Parietal lobe (tissue), 2 donors: ENCODE measurements around a stretch of chr7.

GRCh38 chr7:66556981-66557706 is 71.5 kb upstream of the KCTD7 start:
- RAMPAGE, long total RNA, result no peak

GRCh38 chr7:66619580-66619928 is 9.1 kb upstream of the KCTD7 start:
- RAMPAGE, long total RNA, result no peak

- RAMPAGE, long total RNA, result no peak
These were observed 26.1 kb downstream of the KCTD7 start for GRCh38 chr7:66654327-66655667.

GRCh38 chr7:66698350-66699127 is 42.0 kb upstream of the RABGEF1 start:
- RAMPAGE, long total RNA, result no peak

- RAMPAGE, long total RNA, result no peak
These were observed 8.4 kb upstream of the RABGEF1 start for GRCh38 chr7:66732106-66732460.

DNA sequence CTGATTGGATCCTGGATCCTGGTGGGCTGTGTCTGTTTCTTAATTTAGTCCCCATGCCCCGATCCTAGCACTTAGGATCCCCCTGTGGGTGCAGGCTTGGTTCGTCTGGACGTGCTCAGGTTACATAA is 20.1 kb downstream of the SBDS start:
- RAMPAGE, long total RNA, result no peak

DNA sequence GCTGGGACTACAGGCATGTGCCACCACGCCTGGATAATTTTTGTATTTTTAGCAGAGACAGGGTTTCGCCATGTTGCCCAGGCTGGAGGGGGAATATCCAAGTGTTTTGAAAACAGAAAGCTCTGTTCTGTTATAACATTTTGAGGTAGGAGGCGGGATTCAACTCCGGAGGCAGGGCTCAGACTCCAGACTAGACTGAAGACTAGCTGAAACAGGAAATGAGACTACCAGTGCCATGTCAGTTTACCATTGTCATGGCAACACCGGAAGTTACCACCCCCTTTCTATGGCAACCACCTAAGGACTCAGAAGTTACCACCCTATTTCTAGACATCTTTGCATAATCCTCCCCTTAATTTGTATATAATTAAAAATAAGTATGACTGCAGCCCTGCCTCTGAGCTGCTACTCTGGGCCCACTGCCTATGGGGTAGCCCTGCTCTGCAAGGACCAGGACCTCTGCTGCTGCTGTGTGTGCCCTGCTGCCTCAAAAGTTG is 1069.0 kb upstream of the AUTS2 start:
- RAMPAGE, long total RNA, result no peak

- RAMPAGE, long total RNA, result no peak
These were observed 95.9 kb upstream of the AUTS2 start for GRCh38 chr7:69502463-69502750.

GRCh38 chr7:69678492-69678952 is 80.2 kb downstream of the AUTS2 start:
- RAMPAGE, long total RNA, result no peak

DNA sequence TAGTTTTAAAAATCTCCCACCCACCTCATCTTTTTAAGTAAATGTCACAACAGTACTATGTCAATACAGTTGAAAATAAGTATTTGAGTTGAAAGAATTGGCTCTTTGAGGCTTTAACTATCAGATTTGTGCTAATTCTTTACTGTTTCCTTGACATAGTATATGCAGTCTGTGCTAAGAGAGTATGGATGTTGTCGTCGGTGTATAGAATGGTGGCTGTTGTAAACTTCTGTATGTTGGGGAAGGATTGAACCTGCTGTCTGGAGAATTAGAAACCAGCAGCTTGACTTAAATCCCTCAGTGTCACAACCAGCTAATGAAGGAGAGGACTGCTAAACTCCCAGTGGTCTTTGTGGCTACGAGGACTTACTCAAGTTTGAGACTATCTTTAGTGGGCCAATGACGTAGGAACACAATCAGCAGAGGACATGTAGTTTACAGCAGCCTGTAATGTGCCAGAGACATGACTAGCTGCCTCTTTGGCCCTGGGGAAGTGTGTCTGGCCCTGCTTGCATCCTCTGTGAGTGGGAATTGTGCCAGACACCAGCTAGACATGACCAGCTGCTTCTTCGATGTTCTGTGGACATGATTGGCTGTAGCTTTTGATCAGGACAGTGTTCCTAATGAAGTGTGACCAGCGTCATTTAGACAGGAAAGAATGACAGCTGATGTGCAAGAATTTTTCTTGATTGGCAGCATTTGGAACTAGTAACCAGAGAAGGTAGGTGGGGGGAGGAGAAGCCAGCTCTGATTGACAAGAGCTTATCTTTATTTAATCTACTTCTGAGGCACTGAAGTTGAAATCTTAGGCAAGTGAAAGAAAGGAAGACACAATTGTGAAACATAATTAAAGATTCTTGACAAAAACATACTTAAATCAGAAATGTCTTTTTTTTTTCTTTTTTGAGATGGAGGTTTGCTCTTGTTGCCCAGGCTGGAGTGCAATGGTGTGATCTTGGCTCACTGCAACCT is 141.6 kb downstream of the AUTS2 start:
- RAMPAGE, long total RNA, result no peak

DNA sequence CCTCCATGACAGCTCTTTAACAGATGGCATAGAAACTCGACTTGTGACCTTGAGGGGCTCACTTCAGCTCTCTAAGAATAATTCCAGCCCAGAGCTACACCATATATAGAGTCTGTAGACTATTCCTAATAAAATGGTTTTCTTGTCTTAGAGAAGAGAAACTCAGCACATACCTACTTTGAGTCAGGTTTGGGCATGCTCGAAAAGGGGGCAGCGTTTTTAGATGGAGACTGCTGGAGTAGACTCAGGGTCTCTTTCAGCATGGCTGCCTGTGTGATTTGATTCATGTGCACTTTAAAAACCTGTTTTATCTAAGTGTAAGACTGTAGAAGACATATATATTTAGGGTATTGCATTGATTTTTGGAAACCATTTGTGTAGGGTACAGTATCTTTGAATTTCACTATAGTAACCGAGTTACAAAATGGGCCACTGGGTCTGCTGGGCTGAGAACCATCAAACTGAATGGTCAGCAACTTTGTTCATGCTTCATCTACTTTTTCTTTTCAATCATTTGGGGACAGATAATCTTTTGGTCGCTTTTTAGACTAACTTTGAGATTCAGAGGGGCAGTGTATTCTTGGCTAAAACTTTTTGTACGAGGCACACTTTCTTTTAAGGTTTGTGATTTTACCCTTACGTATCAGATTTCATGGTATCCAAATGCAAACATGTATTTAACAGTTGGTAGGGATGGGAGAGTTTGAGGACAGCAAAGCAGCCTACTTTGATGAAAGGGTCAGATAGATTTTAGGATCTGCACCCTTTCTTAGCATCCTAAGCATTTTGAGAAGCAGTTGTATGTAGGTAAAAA is 346.1 kb downstream of the AUTS2 start:
- RAMPAGE, long total RNA, result no peak

- RAMPAGE, long total RNA, result no peak
These were observed 634.5 kb upstream of the GALNT17 start for GRCh38 chr7:70497396-70497931.

DNA sequence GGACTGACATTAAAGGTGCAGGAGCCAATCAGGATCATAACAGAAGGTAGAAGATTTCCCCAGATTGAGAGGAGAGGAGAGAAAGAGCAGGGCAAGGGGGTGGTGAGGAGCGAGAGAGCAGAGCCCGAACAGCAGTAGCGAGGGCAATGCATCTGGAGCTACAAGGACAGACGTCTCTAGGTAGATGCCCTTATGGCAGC is 625.9 kb upstream of the GALNT17 start:
- RAMPAGE, long total RNA, result no peak

- RAMPAGE, long total RNA, result no peak
These were observed 560.0 kb upstream of the GALNT17 start for GRCh38 chr7:70571934-70572294.

DNA sequence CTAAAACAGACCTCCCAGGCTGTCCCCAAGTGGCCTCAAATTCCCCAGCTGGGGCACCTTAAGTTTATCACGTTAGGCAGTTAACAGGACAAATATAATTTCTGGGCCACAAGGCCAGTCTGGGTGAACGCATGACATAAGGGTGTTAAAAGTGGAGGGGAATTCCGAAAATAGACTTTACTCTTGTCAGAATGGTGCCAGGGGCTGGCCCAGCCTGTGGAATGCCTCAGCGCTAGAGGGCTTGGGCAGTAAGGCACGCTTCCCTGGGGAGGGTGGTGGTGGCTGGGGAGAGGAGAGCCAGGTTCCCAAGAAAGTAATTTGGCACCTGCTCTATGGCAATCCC is 463.4 kb upstream of the GALNT17 start:
- RAMPAGE, long total RNA, result no peak

DNA sequence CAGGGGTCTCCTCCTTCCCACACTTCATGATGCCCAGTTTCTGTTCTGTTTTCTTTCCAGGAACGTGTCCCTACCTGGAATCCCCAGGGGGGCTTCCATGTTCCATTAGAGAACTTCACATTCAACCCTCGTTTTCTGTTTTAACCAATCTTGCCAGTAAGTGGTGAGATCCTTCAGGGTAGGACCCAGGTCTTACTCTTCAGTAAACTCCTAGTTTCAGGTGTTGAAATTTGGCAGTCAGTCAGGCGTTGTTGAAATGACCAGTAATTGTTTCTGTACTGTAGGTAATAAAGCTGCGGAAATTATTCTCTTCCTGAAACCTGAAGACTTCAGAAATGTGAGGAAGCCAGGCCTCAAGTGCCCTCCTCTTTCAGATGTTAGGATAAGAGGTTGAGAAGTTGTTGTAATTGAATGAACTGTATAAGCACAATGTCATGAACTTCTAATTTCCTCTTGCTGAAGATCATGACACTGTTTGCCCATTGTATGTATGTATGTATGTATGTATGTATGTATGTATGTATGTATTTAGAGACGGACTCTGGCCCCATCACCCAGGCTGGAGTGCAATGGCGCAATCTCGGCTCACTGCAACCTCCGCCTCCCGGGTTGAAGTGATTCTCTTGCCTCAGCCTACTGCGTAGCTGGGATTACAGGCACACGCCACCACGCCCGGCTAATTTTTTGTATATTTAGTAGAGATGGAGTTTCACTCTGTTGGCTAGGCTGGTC is 402.4 kb upstream of the GALNT17 start:
- RAMPAGE, long total RNA, result no peak

- RAMPAGE, long total RNA, result no peak
These were observed 171.4 kb downstream of the GALNT17 start for GRCh38 chr7:71303409-71303777.

GRCh38 chr7:71394379-71394641 is 262.4 kb downstream of the GALNT17 start:
- RAMPAGE, long total RNA, result no peak

- RAMPAGE, long total RNA, result no peak
These were observed 80.0 kb downstream of the CALN1 start for GRCh38 chr7:72332179-72332541.

DNA sequence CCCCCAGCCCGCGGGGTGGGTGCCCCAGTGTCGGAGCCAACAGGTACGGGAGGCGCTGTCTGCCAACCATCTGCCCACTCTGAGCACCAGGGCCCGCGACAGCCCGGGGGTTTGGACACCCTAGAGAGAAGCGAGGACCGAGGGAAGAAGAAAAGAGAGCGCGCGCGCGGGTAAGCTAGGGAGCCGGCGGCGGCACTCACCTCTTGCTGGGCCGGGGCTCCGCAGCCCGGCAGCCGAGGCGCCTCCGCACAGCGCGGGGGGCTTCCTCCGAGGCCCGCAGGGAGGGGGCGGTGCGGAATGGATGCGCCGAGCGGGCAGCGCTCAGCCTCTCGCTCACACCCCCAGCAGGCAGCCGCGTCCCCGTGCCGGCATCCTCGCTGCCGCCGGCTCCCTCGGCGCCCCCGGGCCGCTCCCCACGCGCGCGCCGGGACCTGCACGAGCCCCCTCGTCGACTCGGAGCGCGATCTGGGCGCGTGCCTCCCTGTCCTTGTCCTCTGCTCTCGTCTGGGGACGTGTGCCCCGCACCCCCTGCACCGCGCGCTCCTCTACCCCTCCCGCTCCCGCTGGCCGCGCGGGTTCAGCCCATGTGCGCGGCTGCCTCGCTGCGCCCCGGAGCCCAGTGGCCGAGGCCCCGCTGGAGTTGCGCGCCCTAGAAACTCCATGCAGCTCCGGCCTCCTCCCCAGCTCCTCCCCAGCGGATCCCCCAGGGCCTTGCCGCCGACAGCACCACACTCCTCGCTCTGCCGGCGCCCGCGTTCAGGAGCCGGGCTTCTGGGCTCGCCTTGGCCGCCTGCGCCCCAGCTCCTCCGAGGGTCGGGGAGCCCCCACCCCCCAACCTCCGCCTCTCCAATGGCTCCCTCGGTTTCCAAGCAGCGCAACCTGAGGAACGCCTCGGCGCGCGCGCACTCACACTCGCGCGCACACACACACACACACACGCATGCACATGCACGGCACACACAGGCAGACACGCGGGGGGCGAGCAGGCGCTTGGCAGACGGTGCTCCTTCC is 75.3 kb downstream of the CALN1 start:
- RAMPAGE, long total RNA, result no peak